Measurements from ENCODE around the genes TIMM29, SPC24 and ZNF491.

- PRO-cap: bidirectional peak, plus-strand start at chr19:10836551, minus-strand start at chr19:10836279; unidirectional peak, plus-strand start at chr19:10836685
- RAMPAGE, long total RNA, 3 experiments: no peak in any of the 3 experiments
Observed at GRCh38 chr19:10836416-10836866, 429 bp upstream of the TMED1 start.

GRCh38 chr19:10838307-10838711, 2.3 kb upstream of the TMED1 start:
- PRO-cap: no peak
- RAMPAGE, long total RNA, 3 experiments: no peak in any of the 3 experiments

GRCh38 chr19:10900220-10900651, 28.2 kb downstream of the YIPF2 start:
- PRO-cap: unidirectional peak, minus-strand start at chr19:10900405
- RAMPAGE, long total RNA, 3 experiments: no peak in any of the 3 experiments

- PRO-cap: no peak
- RAMPAGE, long total RNA, 3 experiments: no peak in any of the 3 experiments
Observed at GRCh38 chr19:10927622-10928497, 579 bp downstream of the YIPF2 start.

DNA sequence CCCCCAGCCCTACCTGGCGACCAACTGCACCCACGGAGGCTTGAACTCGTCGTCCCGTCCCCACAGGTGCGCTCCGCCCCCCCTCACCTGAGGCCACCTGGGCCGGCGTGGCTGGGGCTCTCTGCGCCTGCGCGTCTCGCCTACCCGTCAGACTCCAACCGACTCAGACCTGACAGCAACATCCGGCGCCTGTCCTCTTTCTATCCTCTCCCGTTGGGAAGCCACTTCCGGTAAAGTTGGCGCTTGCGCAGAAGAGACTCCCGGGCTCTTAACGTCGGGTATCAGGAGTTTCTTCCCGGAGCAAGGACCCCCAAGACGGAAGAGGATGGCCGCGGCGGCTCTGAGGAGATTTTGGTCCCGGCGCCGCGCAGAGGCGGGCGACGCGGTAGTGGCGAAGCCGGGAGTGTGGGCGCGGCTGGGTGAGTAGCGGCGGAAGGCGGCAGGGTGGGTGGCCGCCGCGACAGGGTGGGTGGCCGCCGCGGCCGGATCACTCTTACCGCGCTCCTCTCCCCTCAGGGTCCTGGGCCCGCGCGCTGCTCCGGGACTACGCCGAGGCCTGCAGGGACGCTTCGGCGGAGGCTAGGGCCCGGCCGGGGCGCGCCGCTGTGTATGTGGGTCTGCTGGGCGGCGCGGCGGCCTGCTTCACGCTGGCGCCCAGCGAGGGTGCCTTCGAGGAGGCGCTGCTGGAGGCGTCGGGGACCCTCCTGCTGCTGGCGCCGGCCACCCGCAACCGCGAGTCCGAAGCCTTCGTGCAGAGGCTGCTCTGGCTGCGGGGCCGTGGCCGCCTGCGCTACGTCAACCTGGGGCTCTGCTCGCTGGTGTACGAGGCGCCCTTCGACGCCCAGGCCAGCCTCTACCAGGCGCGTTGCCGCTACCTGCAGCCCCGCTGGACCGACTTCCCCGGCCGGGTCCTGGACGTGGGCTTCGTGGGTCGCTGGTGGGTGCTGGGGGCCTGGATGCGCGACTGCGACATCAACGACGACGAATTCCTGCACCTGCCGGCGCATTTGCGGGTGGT, at the start of gene TIMM29:
TSS of gene TIMM29 (plus strand) at position 314 of the 1,018 bp plus-strand sequence.
- PRO-cap: bidirectional peak, plus-strand start at position 313 of the sequence, minus-strand start at position 138 of the sequence
- RAMPAGE, long total RNA, 3 experiments: start-site peak on the minus strand in 3 of 3 experiments, centred at positions 130 to 153 of the sequence, 90 to 251 reads per replicate

DNA sequence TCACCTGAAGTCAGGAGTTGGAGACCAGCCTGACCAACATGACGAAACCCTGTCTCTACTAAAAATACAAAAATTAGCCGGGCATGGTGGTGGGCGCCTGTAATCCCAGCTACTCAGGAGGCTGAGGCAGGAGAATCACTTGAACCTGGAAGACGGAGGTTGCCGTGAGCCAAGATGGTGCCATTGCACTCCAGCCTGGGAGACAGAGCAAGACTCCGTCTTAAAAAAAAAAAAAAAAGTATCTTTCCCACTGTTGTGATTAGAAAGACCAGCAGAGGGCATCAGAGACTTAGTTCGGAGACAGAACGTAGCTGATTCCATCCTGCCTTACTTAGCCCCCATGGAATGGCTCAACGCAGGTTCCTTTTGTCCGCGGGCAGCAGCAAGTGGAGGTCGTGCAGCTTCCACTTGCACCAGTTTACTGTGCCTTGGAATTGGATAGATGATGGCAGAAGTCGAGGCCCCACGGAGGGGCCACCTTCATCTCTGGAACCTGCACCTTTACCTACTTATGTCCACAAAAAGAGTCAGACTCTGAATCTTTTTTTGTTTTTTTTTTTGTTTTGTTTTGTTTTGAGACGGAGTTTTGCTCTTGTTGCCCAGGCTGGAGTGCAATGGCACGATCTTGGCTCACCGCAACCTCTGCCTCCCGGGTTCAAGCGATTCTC, 8.1 kb downstream of the TIMM29 start:
- PRO-cap: no peak
- RAMPAGE, long total RNA, 3 experiments: no peak in any of the 3 experiments

- PRO-cap: bidirectional peak, plus-strand start at chr19:10961001, minus-strand start at chr19:10960708
- RAMPAGE, long total RNA, 3 experiments: no peak in any of the 3 experiments
Observed at GRCh38 chr19:10960620-10960776, 332 bp upstream of the SMARCA4 start.

- PRO-cap: no peak
- RAMPAGE, long total RNA, 3 experiments: no peak in any of the 3 experiments
Observed at GRCh38 chr19:11018610-11019139, 57.8 kb downstream of the SMARCA4 start.

DNA sequence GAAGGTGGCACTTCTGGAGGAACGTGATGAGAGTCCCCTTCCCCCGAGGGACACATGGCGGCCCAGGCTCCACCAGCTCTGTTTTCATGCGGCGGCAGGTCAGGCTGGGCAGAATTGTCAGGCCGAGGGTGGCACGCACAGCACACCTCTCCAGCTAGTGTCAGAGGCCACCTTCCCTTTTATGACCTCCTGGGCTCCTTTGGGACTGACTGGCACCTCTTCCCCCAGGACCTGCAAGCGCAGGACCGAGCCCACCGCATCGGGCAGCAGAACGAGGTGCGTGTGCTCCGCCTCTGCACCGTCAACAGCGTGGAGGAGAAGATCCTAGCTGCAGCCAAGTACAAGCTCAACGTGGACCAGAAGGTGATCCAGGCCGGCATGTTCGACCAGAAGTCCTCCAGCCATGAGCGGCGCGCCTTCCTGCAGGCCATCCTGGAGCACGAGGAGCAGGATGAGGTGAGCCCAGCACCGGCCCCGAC, 56.2 kb upstream of the LDLR start:
- PRO-cap: no peak
- RAMPAGE, long total RNA, 3 experiments: no peak in any of the 3 experiments

DNA sequence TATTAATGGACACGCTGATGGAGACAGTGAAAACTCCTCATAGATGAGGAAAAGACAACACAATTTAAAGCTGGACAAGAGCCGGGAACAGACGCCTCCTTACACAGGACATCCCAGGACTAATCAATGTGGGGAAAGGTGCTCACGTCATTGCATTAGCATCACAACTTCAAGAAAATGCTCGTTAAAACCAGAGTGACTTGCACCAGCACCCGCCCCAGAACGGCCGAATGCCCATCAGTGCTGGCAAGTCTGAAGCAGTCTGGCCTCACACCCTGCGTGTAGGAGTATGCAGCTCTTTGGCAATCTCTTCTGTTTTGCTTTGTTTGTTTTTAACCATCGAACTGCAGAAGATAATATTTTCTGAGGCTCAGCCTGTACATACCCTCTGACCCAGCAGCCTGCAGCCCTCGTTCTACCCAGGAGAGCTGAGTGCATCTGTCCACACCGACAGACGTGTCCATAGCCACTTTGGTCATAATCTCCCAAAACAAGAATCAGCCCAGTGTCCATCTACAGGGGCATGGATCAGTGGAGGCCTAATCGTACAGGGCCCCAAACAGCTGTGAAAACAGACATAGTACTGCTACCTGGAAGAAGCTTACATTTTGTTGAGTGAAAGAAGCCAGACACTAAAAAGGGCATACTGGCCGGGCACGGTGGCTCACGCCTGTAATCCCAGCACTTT, 44.7 kb upstream of the LDLR start:
- PRO-cap: no peak
- RAMPAGE, long total RNA, 3 experiments: no peak in any of the 3 experiments

DNA sequence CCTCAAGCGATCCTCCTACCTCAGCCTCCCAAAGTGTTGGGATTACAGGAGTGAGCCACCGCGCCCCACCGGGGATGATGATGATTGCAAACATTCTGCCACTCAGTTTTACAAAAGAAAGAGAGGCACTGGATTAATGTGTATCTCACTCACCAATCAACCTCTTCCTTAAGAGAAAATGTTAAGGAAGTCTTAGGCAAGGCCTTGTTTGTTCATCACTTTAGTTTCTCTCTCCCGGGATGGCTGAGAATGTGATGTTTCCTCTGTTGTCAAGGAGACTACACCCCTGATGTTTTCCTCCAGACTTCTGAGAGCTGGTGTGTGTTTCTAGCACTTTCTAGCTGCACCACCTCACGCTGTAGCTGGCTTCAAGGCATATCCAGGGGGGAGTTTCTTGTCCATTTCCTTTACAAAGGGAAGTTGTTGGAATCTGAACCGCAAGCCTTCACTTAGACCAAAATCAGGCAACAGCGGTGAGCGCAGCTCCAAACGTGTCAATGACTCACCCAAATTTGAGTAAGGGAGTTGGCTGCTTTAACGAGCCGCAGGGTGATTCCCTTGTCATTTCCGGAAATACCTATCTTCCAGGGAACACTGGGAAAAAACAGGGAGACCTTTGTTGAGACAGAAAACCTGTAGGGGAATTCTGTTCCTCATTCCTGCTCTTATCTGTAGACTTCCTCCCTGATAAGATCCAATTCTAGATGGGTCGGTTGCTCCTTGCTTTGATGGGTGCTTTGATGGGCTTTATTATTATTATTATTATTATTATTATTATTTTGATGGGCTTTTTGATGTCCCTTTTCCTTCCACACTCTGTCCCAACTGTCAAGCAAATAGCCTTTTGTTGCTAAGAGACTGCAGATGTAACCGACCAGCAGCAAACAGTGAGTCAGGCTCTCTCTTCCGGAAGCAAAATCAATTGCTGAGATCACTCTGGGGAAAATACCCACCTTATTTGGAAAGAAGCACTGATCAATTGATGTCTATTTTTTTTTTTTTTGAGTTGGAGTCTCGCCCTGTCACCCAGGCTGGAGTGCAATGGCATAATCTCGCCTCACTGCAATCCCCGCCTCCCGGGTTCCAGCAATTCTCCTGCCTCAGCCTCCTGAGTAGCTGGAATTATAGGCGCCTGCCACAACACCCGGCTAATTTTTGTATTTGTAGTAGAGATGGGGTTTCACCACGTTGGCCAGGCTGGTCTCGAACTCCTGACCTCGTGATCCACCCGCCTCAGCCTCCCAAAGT, 2.6 kb downstream of the LDLR start:
- PRO-cap: bidirectional peak, plus-strand start at position 448 of the sequence, minus-strand start at position 499 of the sequence; unidirectional peak, minus-strand start at position 827 of the sequence
- RAMPAGE, long total RNA, 3 experiments: no peak in any of the 3 experiments

GRCh38 chr19:11095932-11097007, 7.0 kb downstream of the LDLR start:
- PRO-cap: unidirectional peak, plus-strand start at chr19:11096461; unidirectional peak, minus-strand start at chr19:11096696; unidirectional peak, minus-strand start at chr19:11096745
- RAMPAGE, long total RNA, 3 experiments: no peak in any of the 3 experiments

DNA sequence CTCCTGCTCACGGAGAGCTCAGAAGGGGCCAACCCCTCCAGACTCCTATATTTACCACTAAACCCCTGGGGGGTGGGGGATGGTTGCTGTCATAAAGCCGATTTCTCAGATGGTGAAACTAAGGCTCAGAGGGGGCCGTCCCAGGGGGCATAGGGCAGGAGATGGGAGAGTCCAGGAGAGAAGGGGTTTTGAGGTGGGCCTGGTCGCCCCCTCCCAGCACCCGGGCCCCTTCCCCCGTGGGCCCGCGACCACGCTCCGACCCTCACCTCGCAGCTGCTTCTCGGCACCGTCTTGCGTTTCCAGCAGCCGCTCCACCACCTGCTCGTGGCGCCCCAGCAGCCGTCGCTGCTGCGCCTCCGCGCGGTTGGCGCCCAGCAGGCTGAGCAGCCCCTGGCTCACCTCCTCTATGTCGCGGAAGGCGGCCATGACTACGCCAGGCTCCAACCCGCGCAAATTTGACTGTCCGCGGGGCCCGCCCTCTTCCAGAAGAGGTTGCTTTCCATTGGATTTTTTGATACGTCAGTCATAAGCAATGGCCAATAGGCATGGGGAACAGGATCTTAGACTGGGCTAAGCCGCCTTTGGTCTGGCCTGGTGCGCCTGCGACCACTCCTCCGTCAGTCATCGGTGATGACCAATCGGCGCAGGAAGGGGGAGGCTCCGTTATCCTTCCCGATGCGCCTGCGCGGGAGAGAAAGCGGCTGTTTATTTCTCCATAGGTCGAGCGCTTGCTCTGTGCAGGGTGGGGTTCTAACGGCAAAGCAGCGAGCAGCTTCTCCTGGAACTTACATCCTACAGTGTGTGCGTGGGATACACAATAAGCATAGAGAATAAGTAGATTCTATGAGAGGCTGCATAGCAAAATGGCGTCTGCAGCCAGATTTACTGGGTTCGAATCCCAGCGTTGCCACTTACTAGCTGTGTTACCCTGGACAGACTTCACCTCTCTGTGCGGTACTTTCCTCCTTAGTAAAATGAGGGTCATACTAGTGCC, at the start of gene SPC24:
TSS of gene SPC24 (minus strand) at position 432 of the 994 bp plus-strand sequence.
- PRO-cap: bidirectional peak, plus-strand start at position 736 of the sequence, minus-strand start at position 432 of the sequence
- RAMPAGE, long total RNA, 3 experiments: start-site peak on the minus strand in 3 of 3 experiments, centred at positions 395 to 436 of the sequence, 10 to 26 reads per replicate

GRCh38 chr19:11261521-11261791, 868 bp downstream of the DOCK6 start:
- PRO-cap: no peak
- RAMPAGE, long total RNA, 3 experiments: no peak in any of the 3 experiments

- PRO-cap: no peak
- RAMPAGE, long total RNA, 3 experiments: no peak in any of the 3 experiments
Observed at GRCh38 chr19:11351669-11352074, 3.6 kb upstream of the PLPPR2 start.

DNA sequence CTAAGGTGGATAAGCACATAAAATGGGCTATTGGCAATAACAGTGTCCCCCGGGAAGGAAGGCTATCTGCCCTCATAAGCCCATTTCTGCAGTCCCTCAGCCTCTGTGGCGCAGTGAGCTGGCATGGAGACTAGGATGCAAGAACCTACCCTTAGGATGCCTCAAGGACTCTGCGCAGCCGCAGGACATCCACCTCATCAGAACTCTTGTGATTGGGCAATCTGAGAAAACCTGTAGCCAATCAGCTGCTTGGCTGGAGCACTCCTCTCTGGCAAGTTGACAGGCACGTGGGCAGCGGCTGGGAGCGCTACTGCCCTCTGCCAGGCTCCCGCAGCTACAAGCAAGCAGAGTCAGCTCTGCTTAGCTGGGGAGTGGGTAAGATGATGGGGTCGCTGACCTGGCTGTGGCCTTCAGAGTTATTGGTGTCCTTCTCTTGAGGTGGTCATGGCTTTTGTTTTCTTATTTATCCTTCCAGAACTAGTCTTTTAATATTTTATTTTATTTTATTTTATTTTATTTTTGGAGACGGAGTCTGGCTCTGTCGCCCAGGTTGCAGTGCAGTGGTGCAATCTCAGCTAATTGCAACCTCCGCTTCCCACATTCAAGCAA, 1.6 kb upstream of the ECSIT start:
- PRO-cap: no peak
- RAMPAGE, long total RNA, 3 experiments: no peak in any of the 3 experiments

DNA sequence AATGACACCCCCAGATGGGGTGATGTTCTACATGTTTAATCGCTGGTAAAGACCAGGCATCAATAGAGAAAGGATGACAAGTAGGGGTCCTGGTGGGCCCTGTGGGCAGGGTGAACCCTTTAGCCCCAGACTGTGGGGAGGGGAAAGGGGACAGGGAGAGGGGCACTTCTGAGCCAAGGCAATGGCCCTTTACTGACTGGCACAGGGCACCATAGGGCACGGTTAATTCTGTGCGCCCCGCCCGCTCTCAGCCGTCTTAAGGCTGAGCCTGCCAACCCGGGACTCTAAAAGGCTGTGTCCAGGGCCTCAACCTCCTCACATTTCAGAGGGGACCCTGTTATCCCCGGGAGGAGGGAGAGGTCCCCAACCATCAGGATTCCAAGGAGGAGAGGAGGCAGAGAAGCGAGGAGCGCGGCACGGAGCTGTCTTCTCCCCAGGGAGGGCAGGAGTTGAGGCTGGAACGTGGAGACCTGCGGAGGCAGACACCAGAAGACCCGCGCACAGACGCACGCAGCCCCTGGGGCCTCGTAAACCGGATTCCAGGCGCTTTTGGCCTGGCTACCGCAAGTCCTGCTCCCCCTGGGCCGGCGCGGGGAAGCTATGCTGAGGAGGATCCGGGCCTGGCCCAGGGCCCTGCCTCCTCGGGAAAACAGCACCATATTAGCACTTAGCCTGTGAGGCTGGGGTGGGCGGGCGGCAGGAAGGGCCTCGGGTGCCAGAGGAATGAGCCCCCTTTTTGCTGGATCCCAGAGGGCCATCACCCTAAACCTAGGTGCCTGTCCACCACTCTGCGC, 7.7 kb downstream of the ELOF1 start:
- PRO-cap: bidirectional peak, plus-strand start at position 666 of the sequence, minus-strand start at position 602 of the sequence
- RAMPAGE, long total RNA, 3 experiments: no peak in any of the 3 experiments

DNA sequence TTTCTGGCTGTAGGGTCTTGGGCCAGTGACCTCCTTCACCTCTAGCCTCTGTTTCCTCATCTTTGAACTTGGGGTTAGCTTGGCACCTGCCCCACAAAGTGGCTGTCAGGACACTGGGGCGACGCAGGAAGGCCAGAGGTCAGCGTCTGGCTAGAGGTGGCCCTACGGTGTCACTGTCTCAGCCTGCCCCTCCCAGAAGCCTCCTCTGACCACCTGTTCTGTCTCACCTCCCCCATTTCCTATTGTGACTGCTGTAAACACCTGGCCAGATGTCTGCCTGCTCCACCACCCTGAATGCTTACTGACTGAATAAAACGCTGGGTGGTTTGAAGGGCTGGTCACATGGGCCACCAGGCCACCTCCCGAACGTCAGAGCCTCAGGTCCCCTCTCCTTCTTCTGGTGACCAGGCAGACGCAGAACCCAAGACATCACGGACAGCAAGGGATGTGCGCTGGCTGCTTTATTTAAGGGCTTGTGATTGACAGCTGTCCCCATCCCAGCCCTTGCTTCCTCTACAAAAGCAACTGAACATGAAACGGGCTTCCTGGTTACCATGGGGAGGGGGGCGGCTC, 6.3 kb downstream of the ELOF1 start:
- PRO-cap: no peak
- RAMPAGE, long total RNA, 3 experiments: no peak in any of the 3 experiments

DNA sequence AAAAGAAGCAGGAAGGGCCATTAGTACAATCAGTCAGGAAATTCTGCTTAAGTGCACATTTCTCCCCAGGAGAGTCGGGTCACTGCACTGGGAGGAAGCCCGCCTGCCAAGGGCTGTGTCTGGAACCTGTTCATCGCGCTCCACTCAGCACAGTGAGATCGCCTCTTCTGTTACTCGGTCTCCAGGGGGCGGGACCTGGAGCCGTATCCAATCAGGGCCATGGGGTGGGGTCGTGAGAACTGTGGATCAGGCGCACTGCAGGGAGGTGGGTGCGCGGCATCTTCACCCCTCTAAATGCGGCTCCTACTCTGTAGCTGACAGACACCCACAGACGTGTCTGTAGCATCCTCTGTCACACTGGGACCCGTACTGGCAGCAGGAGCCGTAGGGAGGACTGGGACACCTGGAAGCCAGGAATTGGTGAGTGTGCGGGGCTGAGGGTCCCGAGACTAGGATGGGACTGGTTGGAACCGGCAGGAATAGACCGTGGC, 64.9 kb downstream of the ZNF823 start:
- PRO-cap: bidirectional peak, plus-strand start at position 242 of the sequence, minus-strand start at position 146 of the sequence
- RAMPAGE, long total RNA, 3 experiments: start-site peak on the plus strand in 2 of 3 experiments, centred at position 238 of the sequence, 9 to 12 reads per replicate

DNA sequence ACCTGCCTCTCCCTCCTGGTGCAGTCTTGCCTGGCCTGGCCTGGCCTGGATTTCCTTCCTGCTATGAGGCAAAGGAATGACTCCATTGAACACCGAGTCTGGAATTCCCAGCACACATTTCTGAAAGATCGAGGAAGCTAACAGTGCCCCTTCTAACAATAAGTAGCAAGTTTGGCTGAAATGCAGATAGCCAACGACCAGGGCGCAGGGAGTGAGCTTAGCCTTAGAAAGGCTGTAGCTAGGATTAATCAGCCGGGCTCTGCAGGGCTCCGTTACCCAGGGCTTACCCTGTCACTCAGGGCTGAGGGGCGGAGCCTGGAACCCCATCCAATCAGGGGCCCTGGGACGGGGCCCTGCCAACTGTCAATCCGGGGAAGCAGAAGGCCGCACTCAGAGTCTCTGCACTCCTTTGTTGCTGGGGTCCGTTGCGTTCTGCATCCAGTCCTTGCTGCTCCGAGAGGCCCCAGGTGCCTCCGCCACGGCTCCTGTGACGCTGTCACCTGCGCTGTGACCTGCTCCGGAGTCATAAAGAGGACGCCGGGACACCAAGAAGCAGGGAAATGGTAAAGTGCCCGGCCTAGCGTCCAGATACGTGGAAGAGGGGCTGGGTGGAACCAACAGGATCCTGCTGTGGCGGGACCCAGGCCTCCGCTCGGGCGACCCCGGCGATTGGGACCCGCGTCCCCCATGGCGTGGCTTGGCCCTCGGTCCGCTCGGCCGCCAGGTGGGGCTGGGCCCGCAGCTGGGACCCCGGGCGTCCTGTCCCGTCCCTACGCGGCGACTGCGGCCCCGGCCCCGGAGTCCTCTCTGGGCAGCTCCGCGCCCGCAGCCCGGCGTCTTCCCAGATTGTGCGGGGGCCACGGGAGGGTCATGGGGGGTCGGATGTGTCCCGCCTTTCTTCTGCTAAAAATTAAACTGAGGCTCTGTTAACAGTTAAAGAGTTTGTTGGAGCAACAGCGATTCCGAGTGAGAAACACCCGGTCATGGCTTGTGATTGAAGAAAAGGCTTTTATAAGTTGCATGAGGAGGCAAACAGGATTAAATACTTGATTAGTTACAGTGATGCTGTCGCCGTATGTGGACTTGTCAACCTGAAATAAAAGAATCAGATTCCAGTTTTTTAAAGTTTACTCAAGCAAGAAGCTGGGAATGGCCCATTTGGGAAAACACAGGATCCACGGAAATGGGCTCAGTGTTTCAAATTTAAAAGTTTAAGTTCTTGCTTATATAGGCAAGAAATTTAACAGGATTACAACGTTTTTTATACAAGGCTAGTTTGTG, at the start of gene ZNF491:
TSS of gene ZNF491 (plus strand) at position 359 of the 1,281 bp plus-strand sequence.
- PRO-cap: bidirectional peak, plus-strand start at position 359 of the sequence, minus-strand start at position 250 of the sequence
- RAMPAGE, long total RNA, 3 experiments: no peak in any of the 3 experiments

All from subcutaneous adipose tissue (tissue), 3 donors.